Neural cell (in vitro differentiated cells): ENCODE measurements around the gene CDC25B.

DNA sequence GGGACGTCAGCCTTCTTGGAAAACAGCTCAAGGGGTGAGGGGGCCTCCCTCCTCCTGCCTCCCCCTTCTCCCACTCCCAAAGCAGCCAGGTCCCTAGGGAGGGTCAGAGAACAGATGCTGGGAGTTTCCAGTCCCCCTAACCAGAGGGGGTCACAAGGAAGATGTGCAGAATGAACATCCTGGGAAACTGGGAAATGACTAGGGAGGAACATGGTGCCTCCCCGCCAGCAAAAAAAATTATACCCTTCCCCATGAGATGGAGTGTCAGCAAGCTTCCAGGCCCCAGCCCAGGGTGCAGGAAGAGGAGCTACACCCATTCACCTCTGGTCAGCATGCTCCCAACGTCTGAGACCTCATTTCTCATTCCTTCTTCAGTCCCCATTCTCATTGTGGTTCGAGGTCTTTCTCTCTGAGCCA is 1.9 kb downstream of the ADISSP start:
- RAMPAGE, long total RNA, result no peak

GRCh38 chr20:3796012-3797171 is at the start of gene CDC25B:
Gene CDC25B (plus strand): TSS chr20:3796310.
- RAMPAGE, long total RNA, result no peak

- RAMPAGE, long total RNA, result no peak
These were observed 4.3 kb upstream of the MAVS start for GRCh38 chr20:3842261-3842831.

- RAMPAGE, long total RNA, result no peak
These were observed 341 bp downstream of the PANK2 start for GRCh38 chr20:3889518-3889937.

DNA sequence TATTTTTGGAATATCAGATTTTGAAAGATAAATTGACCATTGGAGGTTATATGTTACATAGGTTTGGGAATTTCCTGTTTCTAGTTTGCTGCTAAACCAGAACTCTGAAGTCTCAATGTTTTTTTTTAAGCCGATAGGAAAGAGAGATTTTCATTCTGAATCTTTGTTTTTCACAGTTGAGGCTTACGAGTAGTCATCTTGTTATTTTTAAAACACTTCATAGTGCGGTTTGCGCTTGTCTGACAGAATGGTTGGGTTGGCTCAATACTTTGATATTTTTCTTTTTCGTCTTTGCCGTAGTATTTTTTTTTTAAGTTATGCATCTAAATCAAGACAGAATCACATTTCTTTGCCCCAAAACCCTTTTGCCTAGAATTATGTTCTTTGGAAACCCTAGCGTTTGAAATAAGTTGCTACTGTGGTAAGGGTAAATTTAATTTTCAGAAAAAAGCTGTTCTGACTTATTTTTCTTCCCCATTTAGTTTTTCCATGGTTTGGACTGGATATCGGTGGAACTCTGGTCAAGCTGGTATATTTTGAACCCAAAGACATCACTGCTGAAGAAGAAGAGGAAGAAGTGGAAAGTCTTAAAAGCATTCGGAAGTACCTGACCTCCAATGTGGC is 18.4 kb downstream of the PANK2 start:
- RAMPAGE, long total RNA, result no peak

- RAMPAGE, long total RNA, result no peak
These were observed 27.7 kb downstream of the PANK2 start for GRCh38 chr20:3916568-3917667.

DNA sequence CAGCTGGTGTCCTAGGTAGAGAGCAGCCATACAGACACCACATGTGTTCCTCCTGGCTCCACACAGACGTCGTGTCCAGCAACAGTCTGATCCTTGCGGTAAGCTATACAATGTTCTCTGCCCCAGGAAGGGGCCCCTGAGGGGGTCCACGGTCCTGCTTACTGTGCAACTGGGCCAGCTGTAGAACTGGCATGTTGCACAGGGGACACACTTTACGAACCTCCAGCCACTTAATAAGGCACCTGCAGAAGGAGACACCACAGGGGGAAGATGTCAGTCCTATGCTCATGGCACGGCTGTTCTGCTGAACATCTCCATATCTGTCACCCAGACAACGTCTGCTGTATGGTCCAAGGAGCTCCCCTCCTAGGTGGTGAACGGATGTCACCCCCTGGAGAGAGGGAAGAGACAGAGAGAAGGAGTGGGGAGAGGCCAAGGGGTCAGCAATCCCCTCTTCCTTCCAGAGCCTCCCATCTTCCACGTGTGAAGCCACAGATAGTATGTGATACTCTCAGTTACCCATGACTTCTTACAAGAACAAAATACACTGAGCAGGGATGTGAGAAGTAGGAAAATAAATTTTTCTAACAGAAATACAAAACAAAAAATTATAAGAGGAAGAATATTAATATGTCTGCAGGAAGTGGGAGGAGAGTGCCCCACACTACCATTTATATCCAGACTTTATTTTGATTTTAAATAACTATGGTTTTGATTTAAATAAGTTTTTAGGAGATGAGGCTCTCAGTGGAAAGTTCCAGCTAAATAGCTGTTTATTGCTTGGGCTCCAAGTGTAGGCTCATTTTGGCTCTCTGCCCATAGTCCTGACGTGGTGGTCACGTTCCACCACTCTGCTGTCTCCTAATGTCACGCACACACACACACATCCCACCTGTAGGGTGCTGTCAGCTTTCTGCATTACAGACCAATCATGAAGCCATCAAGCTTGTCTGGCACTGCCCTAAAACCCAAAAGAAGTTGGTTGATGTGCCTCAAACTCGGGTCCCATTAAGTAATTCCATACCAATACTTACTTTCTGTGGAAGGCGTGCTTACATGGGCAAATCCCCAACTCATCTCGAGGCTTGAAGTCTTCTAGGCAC is 45.1 kb downstream of the PANK2 start:
- RAMPAGE, long total RNA, result no peak

GRCh38 chr20:4013857-4014651 is 1.3 kb downstream of the RNF24 start:
- RAMPAGE, long total RNA, result no peak

DNA sequence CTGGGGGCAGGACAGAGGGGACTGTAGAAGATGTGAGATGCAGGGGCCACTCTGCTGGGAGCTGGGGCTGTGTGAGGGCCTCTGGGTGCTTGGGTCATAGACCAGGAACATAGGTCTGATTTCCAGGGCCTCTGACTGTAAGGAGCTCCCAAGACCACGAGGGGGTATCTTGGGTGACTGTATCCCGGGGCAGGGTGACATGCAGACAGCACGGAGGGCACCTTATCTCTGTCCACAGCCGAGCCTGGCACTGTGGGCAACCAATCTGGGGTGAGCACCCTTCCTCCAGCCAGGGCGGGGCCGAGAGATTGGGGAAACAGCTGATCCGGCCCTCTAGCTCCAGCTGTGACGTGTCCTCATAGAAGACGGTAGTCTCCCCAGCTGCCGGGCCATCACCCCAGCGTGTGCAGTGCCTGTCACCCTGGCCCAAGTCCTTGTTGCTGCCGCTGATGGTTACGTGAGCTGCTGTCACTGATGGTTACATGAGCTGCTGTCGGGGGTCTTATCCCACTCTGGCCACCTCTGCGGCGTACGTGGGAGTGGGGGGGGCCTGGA is 6.3 kb downstream of the SMOX start:
- RAMPAGE, long total RNA, result no peak

- RAMPAGE, long total RNA, result no peak
These were observed 812 bp downstream of the ADRA1D start for GRCh38 chr20:4248120-4248829.

DNA sequence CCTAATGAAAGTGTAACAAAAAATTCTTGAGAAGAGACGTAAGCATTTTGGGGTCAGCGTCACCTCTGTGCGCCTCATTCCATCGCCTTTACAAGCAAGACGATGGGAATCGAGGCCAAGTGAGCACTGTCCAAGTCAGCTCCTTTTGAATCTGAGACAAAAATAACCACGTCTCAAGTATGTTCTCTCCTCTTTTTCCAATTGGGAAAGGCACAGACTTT is 47.9 kb upstream of the ADRA1D start:
- RAMPAGE, long total RNA, result no peak

DNA sequence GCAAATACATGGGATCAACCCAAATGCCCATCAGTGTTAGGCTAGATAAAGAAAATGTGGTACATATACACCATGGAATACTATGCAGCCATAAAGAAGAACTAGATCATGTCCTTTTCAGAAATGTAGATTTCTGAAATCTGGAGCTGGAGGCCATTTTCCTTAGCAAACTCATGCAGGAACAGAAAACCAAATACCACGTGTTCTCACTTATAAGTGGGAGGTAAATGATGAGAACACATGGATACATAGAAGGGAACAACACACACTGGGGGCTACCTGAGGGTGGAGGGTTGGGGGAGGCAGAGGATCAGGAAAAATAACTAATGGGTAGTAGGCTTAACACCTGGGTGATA is 153.5 kb upstream of the PRNP start:
- RAMPAGE, long total RNA, result no peak

DNA sequence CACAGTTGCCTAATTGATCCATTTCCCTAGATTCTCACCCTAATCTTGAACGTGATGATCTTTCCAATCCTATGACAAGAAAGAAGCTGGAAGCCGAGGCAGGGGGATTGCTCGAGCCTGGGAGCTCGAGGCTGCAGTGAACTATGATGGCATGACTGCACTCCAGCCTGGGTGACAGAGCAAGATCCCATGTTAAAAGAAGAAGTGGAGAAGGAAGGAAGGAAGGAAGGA is 100.6 kb upstream of the PRNP start:
- RAMPAGE, long total RNA, result no peak

- RAMPAGE, long total RNA, result no peak
These were observed 29.8 kb upstream of the PRNP start for GRCh38 chr20:4656343-4656936.

- RAMPAGE, long total RNA, result no peak
These were observed 34.3 kb downstream of the RASSF2 start for GRCh38 chr20:4789069-4789578.

DNA sequence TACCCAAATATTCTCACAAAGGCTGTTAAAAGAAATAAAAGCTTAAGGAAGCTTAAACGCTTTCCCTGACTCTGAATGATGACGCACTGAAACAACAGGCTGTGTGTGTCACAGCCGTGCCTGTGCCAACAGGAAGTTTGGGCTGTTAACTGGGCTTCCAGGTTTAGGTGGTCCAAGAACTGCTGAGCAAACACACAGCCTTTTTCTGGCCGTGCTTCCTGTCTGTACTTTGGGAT is 75.2 kb downstream of the SLC23A2 start:
- RAMPAGE, long total RNA, result no peak

- RAMPAGE, long total RNA, result no peak
These were observed 2.0 kb downstream of the CDS2 start for GRCh38 chr20:5128845-5129152.

- RAMPAGE, long total RNA, result no peak
These were observed 44.4 kb downstream of the CDS2 start for GRCh38 chr20:5170938-5171867.

- RAMPAGE, long total RNA, result no peak
These were observed 70.2 kb downstream of the GPCPD1 start for GRCh38 chr20:5540668-5541024.

GRCh38 chr20:5570306-5570993 is 40.4 kb downstream of the GPCPD1 start:
- RAMPAGE, long total RNA, result no peak